Paraaortic lymph node (tissue), 1 donor: ENCODE measurements around a stretch of chrX.

GRCh38 chrX:72714383-72715091, 431 bp upstream of the PHKA1 start:
- PRO-cap = bidirectional peak, plus-strand start at chrX:72714912, minus-strand start at chrX:72714798

DNA sequence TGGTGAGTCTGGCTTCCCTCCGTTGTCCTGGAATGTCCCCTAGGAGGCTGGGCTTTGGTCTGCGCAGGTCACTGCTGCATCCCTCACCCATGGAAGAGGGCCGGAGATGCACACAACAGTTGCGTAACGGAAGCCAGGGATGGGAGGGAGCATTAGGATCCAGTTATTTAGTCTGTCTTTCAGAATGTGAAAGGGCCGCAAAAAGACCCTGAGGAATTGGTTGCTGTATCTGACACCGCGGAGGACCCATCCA, 260 bp downstream of the FAM236C start:
- PRO-cap = no peak

DNA sequence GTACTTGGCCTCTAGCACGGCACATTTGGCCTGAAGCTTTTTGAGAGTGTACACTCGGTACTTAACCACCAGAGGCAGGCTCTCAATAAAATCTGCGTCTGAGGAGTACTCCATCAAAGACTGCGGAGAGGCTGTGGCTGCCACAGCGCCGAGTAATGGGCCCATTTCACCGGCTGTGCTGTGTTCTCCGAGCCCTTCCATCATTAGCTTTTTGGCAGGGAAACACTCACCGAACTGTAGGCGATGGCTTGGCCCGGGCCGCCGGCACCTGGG, 48.3 kb upstream of the PABPC1L2A start:
- PRO-cap = no peak

DNA sequence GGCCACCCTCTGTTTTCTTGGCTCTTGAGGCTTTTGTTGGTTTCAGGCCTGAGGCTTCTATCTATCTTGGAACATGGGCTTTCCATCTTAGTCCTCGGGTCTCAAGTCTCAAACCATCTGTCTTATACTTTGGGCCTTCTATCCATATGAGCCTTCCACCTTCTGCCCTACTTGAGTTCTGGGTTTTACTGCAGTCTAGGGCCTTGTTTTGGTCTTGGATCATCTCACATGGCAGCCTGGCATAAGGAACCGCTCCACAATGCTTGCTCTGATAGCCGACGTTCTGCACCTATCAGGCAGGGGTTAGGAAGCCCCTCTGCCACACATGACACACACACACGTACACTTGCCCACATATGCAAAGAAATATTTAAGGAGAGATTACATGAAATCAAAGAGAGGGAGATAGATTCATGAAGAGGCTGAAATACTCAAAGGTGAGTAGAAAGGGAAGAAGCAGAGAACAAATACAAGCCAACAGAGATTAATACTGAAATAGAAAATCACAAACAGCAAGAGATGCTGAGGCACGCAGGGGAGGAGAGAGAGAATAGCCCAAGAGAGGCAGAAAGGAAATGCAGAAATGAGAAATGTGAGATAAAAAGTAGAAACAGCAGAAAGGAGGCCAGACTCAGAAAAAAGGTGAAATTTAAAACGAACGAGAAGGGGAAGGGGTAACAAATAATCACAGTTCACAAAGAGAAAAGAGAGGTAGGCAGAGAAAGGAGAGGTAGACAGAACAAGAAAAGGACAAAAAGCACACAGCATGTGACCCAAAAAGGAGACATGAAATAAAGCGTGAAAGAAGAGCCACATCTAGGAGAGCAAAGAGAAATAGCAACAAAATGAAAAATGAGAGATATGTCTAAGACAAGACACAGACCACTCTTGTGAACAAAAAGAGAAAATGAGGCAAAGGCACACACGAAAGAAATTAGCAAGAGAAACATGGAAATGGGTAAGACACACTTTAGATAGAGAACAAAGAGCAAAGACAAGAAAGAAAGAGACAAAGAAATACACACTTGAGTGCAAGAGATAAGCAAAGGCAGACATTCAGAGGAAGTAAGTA, 264.3 kb downstream of the CHIC1 start:
- PRO-cap = no peak

DNA sequence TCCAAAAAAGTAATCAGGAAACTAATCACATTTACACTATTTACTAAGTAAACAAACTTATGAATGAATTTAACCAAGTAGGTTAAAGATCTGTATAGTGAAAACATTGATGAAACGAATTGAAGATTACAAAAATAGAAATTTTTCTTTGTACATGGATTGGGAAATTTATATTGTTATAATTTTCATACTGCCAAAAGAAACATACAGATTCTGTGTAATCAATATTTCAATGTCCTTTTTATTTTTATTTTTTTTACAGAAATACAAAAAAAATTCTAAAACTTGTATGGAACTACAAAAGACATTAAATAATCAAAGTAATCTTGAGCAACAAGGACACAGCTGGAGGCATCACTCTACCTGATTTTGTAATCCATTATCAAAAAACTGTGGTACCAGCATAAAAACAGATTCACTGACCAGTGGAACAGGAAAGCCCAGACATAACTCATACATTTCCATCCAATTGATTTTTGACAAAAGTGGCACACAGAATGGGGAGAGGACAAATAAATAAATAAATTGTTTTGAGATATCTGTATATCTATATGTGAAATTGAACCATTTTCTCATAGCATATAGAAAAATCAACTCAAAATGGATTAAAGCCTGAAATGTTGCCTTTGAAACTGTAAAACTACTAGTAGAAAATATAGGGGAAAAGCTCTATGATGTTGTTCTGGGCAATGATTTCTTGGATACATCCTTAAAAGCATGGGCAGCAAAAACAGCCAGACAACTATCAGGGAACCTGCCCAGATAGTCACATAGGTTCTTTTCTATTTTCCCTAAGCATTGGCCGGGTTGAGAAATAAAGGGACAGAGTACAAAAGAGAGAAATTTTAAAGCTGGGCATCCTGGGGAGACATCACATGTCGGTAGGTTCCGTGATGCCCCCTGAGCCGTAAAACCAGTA, 299.7 kb upstream of the ZCCHC13 start:
- PRO-cap = no peak

DNA sequence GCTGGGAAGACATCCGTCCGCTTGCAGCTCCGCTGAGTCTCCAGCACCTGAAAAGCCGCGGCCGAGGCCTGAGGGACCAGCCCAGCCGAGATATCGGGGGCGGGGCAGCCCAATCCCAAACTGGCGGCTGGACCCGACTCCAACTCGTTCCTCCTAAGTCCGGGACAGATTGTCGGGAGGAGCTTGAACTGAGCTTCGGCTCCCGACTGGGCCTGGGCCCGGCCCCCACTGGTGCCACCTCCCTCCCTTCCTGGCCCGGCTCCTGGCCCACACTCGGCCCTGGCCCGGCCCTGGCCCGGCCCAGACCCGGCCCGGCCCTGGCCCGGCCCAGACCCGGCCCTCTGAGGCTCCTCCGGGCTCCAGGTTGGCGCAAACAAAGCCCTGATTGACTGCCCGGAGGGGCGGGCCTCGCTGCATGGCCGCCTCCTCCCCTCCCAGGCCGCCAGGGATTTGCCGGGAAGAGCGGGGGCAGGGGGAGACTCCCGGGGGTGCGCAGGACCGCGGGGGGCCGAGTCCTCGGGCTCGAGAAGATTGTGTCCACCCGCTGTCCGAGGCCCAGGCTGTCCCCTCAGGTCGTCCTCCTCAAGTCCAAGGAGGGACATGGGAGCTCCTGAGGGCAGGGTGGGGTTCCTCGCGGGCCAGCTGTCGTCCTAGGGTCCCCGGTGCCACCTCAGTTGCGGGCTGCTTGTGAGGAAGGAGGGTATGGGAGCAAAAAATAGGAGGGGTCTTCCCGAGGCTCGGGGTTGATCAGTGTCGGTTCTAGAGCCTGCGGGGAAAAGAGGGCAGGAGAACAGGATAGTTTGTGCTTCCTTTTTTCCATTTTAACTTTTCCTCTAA, 682 bp upstream of the SLC16A2 start:
- PRO-cap = bidirectional peak, plus-strand start at position 445 of the sequence, minus-strand start at position 155 of the sequence

GRCh38 chrX:74537078-74537564, 77.3 kb downstream of the RLIM start:
- PRO-cap = unidirectional peak, minus-strand start at chrX:74537183

GRCh38 chrX:74794478-74794816, 130.8 kb downstream of the NEXMIF start:
- PRO-cap = no peak

- PRO-cap = no peak
Measured at GRCh38 chrX:75087053-75087365, 69.1 kb downstream of the ABCB7 start.

GRCh38 chrX:76429855-76430664, 2.5 kb downstream of the MAGEE1 start:
- PRO-cap = no peak

- PRO-cap = no peak
Measured at GRCh38 chrX:77681910-77682827, 103.8 kb downstream of the ATRX start.

GRCh38 chrX:77822532-77823214, 36.7 kb upstream of the ATRX start:
- PRO-cap = no peak

GRCh38 chrX:78118566-78119219, 14.6 kb downstream of the PGK1 start:
- PRO-cap = no peak

DNA sequence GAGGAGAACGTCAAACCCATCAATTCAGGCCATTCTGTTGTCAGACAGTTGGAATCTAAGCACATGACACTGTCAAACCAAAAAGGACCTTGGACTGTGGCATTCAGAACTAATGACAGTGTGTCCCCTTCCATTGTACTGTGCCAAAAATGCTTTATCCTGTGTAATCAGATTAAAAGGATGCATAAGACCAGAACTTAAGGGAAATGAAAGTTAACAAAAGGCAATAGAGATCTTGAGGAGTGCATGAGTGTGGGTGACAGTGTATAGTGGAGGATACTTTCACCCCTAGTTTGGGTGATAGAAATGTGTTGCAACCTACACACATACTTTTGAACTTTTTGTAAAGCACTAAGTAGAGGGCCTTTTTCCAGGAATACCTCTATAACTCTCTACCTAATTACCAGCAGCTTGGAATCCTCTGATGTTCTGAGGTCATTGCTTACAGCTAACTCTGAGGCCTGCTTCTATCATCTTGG, 4.5 kb downstream of the CYSLTR1 start:
- PRO-cap = no peak

GRCh38 chrX:79259467-79259777, 107.7 kb downstream of the ITM2A start:
- PRO-cap = no peak

- PRO-cap = no peak
Measured at GRCh38 chrX:79270368-79270990, 96.7 kb downstream of the ITM2A start.

DNA sequence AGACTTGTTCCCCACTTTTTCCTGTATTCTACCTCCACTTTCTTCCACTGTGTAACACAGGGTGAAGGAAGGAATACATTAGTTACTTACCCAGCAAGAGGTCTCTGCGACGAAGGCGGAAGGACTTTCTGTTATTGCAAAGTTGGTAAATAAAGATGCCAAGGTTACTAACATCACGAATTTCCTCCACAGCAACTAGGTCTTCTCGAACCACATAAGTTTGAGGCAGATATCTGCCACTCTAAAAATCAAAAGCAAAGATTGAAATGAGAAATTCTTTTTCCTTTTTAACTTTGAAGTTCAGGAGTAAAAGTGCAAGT, 5.9 kb downstream of the ITM2A start:
- PRO-cap = no peak

DNA sequence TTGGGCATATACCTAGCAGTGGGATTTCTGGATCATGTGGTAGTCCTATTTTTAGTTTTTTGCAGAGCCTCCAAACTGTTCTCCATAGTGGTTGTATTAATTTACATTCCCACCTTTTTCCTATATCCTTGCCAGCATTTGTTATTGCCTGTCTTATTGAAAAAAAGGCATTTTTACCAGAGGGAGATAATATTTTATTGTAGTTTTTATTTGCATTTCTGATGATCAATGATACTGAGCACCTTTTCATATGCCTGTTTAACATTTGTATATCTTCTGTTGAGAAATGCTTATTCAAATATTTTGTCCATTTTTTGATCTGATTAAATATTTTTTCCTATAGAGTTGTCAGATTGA, 178.4 kb downstream of the BRWD3 start:
- PRO-cap = unidirectional peak, plus-strand start at position 170 of the sequence

- PRO-cap = no peak
Measured at GRCh38 chrX:81200891-81201249, 843 bp downstream of the HMGN5 start.

GRCh38 chrX:81238420-81238650, 36.4 kb downstream of the SH3BGRL start:
- PRO-cap = no peak